ENCODE results near the genes CDC37, KEAP1, S1PR5 and ATG4D.

DNA sequence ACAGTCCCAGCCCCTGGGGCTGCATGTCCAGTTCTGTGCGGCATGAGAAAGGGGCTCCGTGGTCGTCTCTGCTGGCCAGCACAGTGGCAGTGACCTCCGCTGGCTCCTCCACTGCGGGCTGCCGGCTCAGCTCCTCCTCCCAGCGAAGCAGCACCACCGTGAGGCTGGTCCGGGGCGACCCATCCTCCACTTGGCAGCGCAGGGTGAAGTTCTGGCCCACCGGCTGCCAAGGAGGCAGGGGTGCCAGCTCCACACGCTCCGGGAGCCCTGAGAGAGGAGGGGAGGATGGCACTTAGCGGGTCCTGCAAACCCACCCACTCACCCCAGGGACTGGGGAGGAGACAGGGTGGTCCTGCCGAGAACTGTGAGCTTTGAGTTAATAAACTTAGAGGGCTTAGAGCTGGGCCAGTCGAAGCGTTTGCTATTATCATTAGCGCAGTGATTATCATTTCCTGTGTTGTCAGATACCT, 2.4 kb upstream of the RAVER1 start:
- RRBS, result 95% methylated on average over 9 of the region's 19 CpGs

GRCh38 chr19:10346348-10346950, 7.0 kb upstream of the ICAM3 start:
- RRBS, result no CpG with 5 or more reads among the region's 12 CpGs

DNA sequence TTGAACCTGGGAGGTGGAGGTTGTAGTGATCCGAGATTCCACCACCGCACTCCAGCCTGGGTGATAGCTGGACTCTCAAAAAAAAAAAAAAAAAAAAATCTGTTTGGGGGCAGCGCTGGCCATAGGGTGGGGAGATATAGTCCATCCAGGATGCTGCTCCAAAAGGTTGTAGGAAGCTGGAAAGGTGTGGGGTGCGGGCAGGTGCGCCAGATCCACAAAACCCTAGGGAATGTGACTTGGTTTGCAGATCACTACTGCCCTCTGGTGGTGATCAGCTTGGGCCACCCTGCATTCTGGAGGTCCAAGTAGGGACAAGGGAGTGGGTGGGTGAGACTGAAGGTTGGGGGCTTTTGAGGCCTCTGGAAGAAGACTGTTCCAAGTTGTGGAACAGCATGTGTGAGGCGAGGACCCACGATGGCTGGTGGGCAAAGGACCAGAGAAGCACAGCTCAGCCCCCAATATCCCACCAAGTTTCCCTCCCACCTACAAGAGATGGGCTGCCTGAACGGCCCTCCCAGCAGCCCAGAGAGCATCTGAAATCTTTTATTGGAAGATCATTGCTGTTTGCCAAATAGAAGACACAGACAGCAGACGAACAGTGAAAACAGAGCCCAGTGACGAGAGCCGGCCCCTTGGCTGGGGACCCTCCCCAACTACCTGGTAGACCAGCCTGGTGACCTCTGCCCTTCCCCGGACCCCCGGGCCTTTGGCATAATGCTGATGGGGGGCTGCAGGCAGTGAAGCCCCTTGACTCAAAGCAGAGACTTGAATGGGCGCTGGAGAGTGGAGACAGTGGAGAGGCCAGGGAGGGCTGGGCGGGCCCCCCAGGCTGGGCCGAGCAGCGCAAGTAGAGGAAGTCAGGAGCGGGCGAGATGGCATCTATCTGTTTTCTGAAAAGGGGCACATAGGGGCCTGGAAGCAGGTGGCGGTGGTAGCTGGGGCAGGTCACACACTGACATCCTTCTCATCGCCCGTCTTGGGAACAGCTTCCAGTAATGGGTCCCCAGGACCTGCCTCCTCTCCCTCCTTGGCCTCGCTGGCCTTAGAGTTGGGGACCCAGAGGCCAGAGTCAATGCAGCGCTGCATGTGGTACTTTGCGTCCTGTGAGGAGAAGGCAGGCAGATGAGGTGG, 10.6 kb upstream of the TYK2 start:
- RRBS, result 100% methylated on average over 1 of the region's 25 CpGs

GRCh38 chr19:10403413-10404039, at the start of gene CDC37:
Gene CDC37, minus strand, starts transcription at chr19:10403542.
- RRBS, result no CpG with 5 or more reads among the region's 52 CpGs

GRCh38 chr19:10461214-10462046, 41.1 kb downstream of the PDE4A start:
- RRBS, result 8% methylated on average over 11 of the region's 42 CpGs

GRCh38 chr19:10503100-10504045, at the start of gene KEAP1:
Gene KEAP1, minus strand, starts transcription at chr19:10503356.
- RRBS, result under 1% methylated on average over 3 of the region's 69 CpGs

DNA sequence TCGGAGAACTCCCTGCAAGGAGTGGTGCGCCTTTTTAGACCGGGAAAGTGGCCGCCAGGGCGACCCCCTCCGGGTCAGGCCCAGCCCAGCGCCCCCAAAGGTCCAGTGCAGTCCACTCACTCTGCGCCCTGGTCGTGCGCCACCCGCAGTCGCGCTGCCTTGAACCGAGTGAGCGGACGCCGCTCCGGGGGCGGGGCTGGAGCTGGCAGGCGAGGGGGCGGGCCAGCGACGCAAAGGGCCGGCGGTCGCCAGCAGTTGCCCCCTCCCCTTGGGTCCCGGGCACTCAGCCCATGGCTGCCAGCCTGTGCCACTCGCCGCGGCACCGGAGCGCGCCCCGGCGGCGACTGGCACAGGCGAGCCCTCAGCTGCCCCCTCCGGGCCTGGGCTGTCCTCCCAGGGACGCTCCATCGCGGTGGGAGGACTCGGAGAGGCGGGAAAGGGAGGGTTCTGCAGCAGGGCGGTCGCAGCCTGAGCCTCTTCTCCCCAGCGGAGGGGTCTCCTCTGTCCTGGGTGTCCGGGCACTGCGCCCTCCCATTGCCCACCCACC, at the start of gene S1PR5:
TSS of gene S1PR5 (minus strand) at position 170 of the 547 bp plus-strand sequence.
- RRBS, result 66% methylated on average over 26 of the region's 48 CpGs

DNA sequence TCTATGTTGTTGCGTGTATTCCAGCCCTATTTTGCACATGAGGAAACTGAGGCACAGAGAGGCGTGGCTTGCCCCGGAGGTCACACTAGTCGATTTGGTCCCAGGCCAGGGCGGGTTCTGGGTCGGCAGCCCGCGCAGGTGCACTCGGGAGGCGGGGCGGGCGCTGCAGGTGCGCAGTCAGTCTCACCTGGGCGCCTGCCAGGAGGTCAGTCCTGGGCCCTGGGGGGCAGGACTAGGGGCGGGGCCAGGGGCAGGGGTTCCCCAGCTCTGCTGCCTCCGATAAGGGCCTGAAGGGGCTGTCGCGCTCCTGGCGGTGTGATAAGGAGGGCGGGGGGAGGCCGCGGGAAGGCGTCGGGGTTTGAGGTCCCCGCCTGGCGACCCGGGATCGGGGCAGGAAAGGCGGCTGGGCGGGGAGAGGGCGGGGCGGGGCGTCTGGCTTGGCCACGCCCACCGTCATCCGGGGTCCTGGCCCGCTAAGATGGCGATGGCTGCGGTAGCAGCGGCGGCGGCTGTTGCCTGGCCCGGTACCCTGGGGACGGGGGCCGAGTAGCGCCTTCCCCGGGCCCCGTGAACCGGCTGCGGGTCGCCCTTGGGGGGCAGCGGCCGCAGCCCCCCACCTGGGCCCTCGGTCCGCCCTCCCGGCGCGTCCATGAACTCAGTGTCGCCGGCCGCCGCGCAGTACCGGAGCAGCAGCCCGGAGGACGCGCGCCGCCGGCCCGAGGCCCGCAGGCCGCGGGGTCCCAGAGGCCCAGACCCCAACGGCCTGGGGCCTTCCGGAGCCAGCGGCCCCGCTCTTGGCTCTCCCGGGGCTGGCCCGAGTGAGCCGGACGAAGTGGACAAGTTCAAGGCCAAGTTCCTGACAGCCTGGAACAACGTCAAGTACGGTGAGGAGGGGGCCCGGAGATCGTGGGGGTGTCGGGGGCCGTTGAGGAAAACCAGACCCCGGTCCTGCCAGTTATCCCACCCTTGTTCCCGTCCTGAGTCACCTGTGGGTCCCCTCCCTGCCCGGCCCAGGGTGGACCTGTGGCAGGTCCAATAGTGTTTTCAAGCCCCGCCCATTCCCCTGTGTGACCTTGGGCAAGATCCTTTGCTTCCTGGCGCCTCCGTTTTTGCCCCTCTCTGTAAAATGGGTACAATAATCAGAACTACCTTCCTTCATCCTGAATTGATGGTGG, at the start of gene ATG4D:
TSS of gene ATG4D (plus strand) at position 463 of the 1,175 bp plus-strand sequence.
- RRBS, result 1% methylated on average over 45 of the region's 94 CpGs

- RRBS, result 1% methylated on average over 37 of the region's 74 CpGs
These were observed 15.2 kb upstream of the AP1M2 start for GRCh38 chr19:10602043-10602948.

DNA sequence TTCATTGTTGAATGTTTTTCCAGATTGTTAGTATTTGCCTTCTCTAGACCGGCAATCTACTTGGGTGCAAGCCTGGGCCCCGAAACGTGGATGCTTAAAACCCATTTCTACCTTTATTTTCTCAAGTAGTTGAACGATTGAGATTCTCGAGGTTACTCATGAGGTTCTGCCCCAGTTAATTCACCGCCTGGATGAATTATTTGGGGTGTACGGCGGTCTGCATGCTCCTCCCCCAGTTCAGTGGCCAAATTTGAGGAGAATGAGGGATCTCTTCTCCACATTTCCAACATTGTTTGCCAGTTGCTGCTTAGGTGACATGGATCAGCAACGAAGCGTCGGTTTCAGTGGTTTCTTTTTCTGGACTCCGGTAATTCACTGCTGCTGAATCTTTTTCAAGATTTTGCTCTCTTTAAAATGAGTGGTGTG, 1.1 kb downstream of the ILF3 start:
- RRBS, result no CpG with 5 or more reads among the region's 12 CpGs

GRCh38 chr19:10678634-10679414, 22.4 kb upstream of the QTRT1 start:
- RRBS, result no CpG with 5 or more reads among the region's 25 CpGs

DNA sequence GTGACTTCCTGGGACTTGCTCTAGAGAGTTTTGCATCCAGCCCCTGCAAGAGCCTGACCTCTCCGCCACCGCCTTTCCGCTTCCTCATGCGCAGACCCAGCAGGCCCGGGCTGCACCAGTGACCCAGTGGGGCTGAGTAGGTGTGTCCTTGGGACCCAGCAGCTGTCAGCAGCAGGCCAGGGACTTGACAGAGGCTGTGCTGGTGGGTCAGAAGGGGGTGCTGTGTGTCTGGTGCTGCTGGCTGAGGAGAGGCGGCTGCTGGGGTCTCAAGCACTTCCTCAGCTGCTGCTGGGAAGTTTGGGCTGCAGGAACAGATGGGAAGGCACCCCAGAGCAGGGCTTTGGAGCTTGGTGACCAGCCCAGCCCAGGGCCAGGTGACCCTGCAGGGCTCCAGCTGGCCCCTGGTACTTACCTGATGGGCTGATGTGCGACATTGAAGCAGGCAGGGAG, 13.2 kb upstream of the QTRT1 start:
- RRBS, result no CpG with 5 or more reads among the region's 7 CpGs

DNA sequence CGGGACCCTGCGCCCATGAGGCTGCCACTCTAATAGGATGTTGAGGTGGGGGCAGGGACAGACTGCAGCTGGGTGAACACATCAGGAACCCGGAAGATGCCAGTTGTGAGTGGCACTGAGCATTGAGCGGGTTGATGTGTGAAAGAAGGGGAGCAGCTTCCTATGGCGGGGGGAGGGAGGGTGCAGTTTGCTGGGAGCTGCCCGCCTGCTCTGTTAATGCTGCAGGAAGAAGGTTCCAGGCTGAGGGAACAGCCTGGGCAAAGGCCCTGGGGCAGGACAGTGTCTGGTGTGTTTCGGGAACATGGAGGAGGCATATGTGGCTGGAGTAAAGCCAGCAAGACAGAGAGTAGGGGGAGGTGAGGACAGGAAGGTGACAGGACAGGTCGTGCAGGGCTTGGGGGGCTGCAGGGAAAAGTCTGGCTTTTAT, 29.8 kb downstream of the DNM2 start:
- RRBS, result no CpG with 5 or more reads among the region's 8 CpGs

DNA sequence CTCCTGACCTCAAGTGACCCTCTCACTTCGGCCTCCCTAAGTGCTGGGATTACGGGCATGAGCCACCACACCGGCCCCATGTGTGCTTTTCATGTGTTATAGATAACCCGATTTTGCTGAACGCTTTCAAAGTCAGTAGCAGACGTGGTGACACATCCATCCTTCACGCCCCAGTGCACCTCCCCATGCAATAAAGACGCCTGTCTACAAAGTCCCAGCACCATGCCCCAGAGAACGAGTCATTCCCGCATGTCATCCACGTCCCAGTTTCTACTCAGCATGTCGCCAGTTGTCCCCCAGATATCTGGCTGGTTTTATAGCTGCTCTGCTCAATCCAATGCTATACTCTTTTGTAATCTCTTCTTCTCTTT, 42.4 kb downstream of the DNM2 start:
- RRBS, result no CpG with 5 or more reads among the region's 12 CpGs

DNA sequence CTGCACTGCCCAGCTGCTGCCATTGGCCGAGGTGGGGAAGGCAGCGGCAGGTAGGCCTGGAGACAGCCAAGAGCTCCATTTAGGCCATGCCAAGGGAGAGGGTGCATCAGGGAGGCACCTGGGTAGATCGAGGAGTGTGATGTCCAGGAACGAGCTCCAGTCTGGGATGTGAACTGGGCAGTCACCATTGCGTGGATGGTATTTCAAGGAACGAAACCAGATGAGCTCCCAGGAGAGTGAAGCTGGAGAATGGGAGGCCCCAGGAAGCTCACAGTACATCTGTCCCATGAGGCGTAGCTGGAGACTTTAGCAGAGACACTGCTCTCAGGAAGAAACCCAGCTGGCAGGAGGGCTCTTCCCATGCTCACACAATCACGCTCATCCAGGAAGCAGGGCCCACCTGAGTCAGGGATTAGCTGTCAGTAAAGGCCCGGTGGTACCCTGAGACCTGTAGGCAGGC, 15.4 kb downstream of the TMED1 start:
- RRBS, result no CpG with 5 or more reads among the region's 9 CpGs

DNA sequence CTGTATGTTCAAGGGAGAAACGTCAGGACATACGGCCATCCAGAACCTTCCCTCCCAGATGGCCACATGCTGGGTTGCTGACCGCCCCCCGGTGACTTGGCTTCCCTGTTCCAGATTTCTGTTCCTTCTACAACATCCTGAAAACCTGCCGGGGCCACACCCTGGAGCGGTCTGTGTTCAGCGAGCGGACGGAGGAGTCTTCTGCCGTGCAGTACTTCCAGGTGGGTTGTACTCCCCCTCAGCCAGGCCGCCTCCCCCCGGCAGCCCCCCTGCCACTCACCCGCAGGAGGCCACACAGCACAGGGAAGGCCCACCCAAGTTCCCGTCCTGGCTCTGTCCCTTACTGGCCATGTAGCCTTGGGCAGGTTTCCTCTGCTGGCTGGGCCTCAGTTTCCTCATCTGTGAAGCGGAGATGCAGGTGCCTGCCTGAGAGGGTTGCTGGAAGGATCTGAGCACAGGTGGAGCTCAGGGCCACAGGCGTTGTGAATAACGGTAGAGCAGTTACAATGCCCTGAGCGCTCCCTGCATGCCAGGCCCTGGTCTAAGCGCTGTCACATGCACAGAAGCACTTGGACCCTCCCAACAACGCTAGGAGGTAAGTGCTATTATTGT, 20.4 kb downstream of the YIPF2 start:
- RRBS, result 100% methylated on average over 2 of the region's 20 CpGs

DNA sequence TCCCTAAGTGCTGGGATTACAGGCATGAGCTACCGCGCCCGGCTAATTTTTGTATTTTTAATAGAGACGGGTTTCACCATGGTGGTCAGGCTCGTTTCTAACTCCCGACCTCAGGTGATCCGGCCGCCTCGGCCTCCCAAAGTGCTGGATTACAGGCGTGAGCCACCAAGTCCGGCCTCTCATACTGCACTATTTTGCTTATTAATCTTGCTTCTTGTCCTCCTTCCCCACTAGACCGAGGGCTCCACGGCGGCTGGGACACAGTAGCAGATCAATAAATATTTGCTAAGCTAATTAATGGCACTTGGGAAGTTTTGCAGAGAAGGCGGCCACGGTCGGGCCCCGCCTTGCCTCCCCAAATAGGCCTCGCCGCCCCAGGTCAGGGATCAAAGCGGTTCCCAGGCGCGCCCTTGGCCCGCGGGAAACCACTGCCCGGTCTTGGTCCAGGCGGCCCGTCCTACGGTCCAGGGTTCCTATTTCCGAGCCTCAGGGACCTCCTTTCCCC, 663 bp upstream of the SMARCA4 start:
- RRBS, result 4% methylated on average over 7 of the region's 30 CpGs

GRCh38 chr19:11042405-11042842, 46.8 kb upstream of the LDLR start:
- RRBS, result no CpG with 5 or more reads among the region's 5 CpGs

- RRBS, result no CpG with 5 or more reads among the region's 10 CpGs
These were observed 16.9 kb downstream of the KANK2 start for GRCh38 chr19:11180495-11180894.

DNA sequence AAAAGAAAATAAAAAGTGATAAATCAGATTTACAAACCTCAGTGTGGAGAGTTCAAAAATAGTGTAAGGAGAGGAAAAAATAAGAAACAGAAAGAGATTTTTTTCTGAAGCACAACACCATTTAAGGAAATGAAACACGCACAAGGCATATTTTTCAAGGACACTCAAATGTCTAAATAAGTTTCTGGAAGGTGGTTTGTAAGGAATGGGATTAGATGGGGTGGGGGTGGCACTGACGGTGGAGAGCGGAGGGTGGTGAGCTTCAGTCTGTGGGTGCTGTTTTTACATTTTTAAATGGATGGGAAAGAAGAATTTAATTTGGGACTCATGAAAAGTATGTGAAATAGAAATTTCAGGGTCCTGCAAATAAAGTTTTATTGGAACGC, 10.1 kb downstream of the KANK2 start:
- RRBS, result no CpG with 5 or more reads among the region's 4 CpGs